ENCODE data around the genes MDH1B, CRYGD and ACADL.

DNA sequence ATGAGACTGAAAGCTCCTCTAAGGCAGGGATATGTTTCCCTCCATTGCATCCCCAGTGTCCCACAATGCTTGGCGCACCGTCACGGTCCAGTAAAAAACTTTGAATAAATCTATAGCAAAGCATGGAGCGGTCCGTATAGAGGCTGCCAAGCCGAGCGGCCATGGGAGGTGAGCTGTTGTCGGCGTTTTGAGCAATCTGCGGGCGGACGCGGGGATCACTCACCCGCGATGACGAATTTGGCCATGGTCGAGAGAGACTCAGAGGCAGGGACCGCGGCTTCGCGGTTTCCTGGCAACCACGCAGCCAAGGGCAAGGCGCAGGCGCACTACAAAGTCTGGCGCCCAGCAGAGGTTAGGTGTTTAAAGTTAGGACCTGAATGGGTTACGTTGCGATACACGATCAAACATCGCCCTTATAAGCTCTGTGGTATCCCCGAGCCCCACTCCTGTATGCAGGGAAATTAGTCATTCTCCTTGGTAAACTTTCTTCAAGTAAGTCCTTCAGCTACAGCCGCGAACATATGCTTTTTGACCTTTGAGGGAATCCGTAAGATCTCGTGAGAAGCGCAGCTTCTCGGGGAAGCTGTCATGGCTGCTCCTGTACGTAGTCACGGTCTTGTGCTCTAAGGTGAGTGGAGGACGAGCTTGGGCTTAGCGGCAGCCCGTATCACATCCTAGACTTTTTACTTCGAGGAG, at the start of gene MDH1B:
MDH1B (minus strand) TSS at position 302 of the 696 bp plus-strand sequence.
- PRO-cap, result bidirectional peak, plus-strand start at position 580 of the sequence, minus-strand start at position 189 of the sequence

DNA sequence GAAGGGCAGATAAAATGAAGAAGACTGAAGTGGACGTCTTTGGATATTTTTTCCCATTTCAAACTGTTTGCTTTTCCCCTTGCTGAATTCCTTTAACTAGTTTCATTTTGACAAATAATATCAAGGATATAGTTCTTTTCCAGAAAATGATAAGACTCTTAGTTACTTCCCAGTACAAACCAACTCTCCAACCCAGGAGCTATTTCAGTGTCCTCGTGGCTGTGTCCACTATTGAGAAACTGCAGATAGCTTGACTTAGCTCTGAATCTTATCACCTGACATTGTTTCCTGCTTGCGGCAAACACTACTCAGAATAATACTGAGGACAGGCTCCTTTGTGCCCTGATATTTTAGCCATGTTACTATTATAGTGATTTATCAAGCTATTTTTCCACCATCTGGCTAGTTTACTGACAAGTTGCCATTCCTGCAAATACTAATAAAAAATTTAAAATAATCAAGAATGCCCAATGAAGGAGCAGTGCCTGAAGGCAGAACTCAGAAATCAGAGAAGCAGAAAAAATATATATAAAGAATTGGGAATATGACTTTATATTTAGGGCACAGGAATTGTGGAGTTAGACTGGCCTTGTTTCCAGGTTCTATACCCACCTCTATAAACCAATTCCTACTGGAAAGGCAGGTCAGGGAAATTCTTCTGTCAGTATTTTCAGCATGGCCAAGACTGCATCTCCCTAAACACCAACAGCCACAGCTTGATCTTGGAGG, 74.4 kb downstream of the KLF7 start:
- PRO-cap, result no peak

GRCh38 chr2:207333900-207334432, 168.2 kb upstream of the KLF7 start:
- PRO-cap, result no peak

DNA sequence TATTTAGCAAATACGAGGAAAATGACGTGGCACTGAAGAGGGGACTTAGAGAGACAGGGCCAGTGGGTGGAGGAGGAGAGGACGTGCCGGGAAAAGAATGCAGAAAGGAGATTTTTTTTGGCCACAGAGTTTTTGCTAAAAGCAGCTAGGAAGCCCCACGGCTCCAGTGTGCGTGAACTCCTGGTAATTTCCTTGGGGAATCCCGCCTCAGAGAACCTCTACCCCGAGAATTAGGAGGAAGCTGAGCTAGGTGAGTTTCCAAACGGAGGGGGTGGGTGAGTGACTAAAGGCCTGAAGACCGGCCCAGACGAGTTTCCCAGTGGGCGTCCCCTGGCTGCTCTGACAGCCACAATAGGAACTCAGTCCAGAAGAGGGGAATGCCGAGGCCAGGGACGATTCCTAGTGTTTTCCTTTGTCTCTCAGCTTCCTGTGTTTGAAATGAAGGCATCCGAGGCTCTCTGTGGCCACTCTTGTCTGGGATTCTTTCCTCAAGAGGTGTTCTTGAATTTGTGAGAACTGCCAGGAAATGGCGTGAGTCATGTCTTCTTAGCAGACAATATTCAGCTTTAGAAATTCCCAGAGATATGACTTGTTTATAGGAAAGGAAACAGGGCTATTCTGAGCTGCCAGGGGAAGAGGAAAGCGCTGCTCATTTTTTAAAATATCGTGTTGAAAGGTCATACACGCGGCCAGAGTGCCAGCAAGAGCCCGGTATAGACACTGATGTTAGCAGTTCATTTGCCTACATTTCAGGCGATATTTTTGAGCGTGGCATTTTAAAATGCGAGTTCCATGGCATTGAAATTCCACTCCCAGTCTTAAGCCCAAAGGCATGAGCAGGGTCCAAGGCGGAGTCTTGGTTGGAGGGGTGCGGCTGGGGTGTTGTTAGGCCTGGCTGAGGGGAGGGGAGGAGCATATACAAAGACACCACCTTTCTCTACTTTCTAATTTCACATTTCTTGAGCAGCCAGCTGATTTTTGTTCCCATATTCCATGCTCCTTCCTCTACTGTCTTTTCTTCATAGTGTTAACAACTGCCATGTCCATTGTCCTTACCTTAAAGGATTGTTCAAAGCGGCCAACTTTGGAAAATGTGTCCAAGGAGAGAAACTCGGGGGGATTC, 169.0 kb upstream of the KLF7 start:
- PRO-cap, result bidirectional peak, plus-strand start at position 362 of the sequence, minus-strand start at position 285 of the sequence

DNA sequence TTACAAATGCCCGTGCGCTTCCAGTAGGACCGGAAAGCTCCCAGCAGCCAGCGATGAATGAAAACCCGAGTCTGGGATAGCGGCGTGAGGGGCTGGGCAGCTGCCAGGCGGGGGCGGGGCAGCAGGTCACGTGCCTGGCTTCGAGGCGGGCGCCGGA, 295 bp upstream of the CCNYL1 start:
- PRO-cap, result bidirectional peak, plus-strand start outside the sequence, minus-strand start at position 59 of the sequence

DNA sequence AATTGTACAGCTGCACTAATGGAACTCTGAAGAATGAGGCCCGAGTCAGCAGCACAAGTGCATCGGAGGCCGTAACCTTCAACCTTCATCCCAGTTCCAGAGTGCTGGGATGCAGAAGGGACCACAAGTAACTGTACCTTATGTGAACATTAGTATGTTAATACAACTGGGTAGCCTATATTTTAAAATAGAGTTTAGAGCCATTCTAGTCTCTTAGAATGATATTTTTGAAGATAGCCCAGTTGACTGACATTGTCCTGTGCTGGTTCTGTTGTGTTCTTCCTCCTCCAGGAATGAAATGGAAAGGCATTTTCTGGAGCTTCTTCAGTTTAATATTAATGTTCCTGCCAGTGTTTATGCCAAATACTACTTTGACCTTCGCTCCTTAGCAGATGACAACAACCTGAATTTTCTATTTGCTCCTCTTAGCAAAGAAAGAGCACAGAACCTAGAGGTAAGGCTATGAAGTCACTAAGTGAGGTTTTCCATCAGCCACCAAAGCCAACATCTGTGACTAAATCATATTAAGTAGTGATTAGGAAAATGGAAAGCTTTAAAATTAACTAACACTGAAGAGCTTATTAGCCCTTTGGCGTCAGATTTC, 18.9 kb downstream of the FZD5 start:
- PRO-cap, result no peak

GRCh38 chr2:207762915-207764105, 6.4 kb downstream of the FZD5 start:
- PRO-cap, result no peak

DNA sequence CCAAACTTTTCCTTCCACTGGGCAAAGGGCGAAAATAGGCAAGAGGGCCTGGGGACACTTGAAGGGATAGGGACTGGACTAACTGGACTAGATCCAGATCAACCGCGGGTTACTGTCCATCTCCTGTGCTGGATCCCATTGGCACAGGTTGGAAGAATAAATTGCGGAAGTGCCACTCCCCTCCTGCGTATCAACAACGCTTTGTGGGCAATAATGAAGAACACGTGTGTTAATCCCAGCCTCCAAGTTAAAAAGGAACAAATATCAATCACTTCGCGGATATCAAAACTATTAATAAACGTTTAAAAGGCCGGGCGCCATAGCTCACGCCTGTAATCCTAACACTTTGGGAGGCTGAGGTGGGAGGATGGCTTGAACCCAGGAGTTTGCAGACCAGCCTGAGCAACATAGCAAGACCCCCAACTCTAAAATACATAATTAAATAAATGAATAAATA, 1.8 kb upstream of the FZD5 start:
- PRO-cap, result no peak

DNA sequence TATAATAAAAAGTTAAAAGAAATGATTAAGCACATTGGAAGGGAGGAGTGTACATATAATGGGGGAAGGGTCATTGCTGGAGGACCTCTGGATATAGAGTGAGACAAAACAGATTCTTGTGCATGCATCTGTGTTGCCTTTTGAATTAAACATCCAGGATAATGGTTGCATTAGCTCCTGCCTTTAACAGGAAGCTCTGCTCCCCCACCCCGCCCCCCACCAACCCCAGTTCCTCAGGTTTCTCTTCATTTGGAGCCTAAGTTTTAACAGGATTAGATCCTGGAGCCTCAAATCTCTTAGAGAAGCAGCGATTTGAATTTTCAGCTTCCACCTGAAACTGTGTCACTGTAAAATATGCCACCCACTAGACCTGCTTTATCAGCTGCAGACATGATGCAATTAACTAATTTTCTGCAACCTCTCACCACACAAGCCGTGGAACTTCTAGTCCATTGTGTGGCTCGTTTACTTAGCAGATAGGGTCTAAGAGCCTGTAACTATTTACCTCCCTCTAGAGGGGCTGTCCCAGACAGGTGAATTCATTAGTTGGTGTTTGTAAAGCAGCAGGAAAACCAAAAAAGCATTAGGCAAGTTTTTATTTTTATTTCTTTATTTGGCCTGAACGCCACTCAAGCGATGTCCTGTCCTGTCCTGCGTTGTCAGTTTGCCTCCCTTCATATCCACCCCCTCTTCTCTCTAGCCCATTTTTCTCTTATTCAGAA, 31.5 kb upstream of the FZD5 start:
- PRO-cap, result no peak

GRCh38 chr2:207825597-207826206, 56.0 kb upstream of the FZD5 start:
- PRO-cap, result no peak

DNA sequence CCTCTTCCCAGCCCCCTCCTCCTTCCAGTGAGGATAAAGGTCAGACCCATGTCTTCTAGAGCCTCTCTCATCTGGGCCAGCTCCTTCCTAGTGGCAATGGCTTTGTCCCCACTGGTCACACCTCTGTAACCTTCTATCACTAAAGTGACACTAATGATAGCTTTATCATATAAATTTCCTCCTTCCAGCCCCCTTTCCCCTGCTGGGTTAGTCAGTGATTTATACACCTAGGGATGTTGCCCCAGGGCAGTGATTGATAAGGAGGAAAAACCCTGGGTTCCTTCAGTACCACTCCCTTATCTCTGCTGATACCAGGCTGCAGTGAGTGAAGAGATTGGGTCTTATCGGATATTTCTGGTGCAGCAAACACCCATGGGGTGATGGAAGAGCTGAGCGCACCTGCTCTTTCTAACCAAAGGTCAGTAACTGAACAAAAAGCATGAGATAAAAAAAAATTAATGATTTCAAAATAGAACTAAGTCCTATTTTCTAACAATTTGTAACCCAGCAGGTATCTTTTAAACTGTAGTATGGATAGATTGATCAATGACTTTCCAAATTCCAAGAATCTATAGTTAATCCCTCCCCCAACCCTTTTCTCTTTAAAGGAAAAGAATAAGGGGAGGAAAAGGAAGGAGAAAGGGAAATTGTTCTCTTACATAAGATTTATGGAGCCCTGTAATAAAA, 62.2 kb upstream of the FZD5 start:
- PRO-cap, result no peak

- PRO-cap, result no peak
Measured at GRCh38 chr2:207885034-207885489, 115.4 kb upstream of the FZD5 start.

DNA sequence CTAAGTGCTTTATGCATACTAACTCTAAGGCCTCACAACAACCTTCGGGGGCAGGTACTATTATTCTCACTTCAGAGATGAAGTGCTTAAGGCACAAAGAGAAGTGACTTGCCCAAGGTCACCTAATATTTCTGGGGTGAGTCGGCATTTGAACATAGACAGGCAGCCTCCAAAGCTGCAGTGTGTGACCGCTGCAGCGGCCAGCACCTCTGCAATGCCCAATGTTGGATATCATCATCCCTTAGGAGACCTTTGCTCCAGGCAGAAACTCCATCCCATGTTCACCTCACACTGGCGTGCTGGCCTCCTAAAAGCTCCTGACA, 127.7 kb upstream of the FZD5 start:
- PRO-cap, result no peak

GRCh38 chr2:208123908-208124314, 413 bp downstream of the CRYGD start:
- PRO-cap, result no peak

DNA sequence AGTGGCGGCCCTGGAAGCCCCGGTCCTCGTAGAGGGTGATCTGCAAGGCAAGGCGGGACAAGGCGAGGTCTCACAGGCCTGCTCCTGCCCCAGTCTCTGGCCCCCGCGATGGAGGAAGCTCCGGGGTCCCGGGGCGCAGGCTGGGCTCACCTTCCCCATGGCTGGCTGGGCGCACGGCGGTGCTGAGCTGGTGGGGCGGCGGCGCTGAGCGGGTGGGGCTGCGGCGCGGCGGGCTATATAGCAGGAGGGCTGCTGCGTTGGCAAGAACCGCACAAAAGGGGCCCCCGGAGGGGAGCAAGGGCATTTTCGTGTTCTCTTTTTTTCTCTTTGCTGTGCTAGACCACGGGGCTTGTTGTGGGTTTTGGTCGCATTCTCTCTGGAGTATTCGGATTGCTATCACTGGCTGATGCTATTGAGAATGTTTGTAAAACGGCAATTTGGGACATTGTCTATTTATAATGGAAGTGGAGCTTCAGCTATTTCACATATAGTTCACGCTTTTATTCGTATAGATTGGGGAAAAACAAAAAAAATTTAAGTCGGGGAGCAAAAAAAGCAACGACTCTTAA, at the start of gene CRYGD:
CRYGD (minus strand) TSS at position 210 of the 569 bp plus-strand sequence.
- PRO-cap, result no peak

GRCh38 chr2:208236285-208236544, 18.7 kb downstream of the IDH1 start:
- PRO-cap, result no peak

- PRO-cap, result no peak
Measured at GRCh38 chr2:208722899-208723205, 316.3 kb downstream of the PTH2R start.

DNA sequence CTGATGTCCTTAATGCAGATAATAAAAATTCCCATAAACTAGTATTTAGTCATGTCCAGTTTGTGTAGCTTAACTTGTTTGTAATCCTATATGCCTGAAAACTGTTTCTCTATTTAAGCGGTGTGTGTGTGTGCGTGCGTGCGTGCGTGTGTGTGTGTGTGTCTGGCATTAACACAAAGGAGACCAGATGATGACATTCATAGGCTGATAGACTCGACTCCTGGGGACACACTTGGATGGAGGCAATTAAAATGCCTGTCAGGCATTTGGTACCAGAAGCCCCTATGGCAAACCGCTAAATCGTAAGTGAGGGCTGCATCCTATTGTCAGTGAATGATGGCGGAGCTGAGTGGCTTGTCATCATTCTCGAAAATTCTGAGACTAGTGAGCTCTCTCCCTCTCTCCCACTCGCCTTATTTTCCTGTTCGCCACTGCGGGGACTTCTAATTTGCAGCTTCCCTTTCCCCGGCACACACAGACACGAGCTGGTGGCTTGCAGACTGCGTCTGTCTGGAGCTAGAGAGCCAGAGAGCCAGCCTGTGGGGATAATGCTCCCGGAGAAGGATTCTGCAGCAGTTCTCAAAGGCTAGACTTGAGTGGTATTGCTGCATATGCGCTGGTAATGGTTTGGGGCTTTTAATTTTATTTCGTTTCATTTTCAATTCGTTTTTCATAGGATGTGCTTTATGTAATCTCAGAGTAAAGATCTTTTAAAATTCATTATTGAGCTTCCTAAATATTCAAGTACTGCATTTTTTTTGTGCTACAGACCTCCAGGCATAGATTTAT, 155.5 kb downstream of the MAP2 start:
- PRO-cap, result bidirectional peak, plus-strand start at position 471 of the sequence, minus-strand start at position 512 of the sequence

GRCh38 chr2:210224536-210225670, at the start of gene ACADL:
Gene ACADL (minus strand): TSS chr2:210225447.
- PRO-cap, result unidirectional peak, plus-strand start at chr2:210225226

DNA sequence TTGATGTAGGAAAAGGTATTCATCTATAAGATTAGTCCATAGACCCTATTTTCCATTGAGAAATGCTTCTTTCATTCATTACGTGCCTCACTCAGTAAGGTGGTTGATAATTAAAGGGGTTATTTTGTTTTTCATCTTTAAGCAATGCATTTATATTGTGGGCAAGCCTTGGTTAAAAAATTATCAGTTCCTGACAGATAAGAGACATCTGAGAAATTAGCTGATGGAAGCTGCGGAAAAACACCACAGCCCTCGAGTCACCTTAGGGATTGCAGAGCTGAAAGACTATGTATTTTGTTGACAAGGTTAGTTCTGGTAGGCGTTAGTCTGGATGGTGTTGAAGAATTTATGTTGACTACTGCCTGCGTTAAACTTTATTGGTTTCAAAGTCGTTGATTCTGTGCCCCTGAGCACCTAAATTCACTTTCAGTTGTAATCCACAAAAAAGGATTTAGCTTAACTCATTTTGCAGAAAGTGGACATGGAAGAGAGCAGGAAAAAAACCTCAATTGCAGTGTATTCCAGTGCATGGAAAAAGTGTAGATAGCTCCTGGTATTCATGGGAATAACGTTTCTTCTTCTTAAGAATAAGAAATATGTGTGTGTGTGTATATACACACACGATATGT, 18.6 kb downstream of the CPS1 start:
- PRO-cap, result no peak

Data from neural crest cell (in vitro differentiated cells).